Penis (tissue), 1 donor: ENCODE data around the gene FAM174C.

GRCh38 chr19:1257868-1258008 is 9.4 kb downstream of the MIDN start:
- PRO-cap: no peak

- PRO-cap: bidirectional peak, plus-strand start at chr19:1275542, minus-strand start at chr19:1275353
Observed at GRCh38 chr19:1274435-1275592, at the start of gene FAM174C. FAM174C (plus strand) TSS chr19:1275530.

- PRO-cap: no peak
Observed at GRCh38 chr19:1355491-1356464, 1.0 kb downstream of the PWWP3A start.

- PRO-cap: no peak
Observed at GRCh38 chr19:1428971-1429872, 9.0 kb upstream of the RPS15 start.

- PRO-cap: no peak
Observed at GRCh38 chr19:1432257-1432928, 5.8 kb upstream of the RPS15 start.

- PRO-cap: no peak
Observed at GRCh38 chr19:1437881-1438317, 297 bp upstream of the RPS15 start.

GRCh38 chr19:1441752-1442658 is 3.8 kb downstream of the RPS15 start:
- PRO-cap: no peak

- PRO-cap: no peak
Observed at GRCh38 chr19:1445566-1446698, 4.0 kb upstream of the APC2 start.

GRCh38 chr19:1507579-1508598 is 4.9 kb downstream of the ADAMTSL5 start:
- PRO-cap: unidirectional peak, plus-strand start at chr19:1508477

- PRO-cap: no peak
Observed at GRCh38 chr19:1509550-1510075, 3.2 kb downstream of the ADAMTSL5 start.

- PRO-cap: bidirectional peak, plus-strand start at chr19:1566783, minus-strand start at chr19:1566741
Observed at GRCh38 chr19:1566188-1566865, 1.8 kb downstream of the MEX3D start.

DNA sequence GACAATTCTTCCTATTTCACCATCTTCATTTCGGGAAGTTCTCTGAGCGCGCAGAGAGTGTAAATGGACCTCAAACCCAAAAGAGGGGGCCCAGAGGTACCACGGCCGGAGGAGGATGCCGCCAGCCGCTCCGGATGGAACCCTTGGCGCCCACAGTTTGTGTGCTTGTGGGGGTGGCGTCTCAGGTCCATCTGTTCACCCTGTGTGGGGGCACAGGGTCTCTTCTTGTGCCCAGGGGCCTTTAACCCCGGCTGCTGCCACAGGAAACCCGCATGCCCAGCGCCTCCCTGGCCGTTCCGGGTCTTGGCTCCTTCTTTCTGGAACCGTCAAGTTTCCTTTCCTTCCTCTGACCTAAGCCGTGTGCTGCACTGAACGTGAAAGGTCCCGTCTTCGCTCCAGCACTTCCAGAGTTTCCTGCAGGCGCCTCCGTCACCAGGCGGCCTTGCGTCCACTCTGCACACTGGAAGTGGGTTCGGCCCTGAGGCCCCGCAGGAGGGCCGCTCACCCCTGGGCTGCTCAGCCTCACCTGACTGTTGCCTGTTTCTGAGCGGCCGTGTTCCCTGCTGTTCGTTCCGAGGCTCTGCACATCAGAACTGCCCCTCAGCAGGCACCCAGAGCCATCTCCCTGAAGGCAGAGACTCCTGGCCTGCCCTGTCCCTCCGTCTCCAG is 12.1 kb upstream of the MEX3D start:
- PRO-cap: no peak

DNA sequence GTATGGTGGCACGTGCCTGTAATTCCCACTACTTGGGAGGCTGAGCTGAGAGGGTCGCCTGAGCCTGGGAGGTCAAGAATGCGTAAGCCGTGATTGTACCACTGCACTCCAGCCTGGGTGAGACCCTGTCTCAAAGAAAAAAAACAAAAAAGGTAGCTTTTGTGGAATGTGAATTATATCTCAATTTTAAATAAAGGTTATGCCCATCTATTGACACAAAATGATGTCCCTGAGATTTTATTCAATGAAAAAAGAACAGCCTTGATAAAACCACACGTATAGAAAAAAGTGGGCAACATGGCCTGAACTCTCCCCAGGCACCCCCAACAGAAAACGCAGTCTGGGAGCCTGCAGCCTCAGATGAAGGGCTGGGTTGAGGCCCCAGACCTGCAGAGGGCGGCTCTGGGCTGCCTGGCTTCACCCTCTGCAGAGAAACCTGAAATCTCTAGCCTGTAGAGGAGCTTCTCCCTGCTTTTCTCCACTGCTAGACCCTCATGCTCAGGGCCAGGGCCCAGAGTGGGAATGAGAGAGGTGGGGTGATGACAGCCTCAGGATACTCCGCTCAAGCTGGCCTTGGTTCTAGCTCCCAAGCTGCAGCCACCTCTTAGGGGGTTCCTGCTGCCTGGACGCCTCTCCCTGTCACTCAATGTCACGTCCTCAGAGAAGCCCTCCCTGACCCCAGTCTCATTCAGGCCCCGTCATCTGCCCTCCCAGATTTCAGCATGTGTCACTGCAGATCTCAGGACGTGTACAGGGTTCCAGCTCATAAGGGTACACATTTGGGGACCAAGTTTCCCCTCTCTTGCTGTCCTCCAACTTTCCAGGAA is 2.0 kb downstream of the MBD3 start:
- PRO-cap: no peak

DNA sequence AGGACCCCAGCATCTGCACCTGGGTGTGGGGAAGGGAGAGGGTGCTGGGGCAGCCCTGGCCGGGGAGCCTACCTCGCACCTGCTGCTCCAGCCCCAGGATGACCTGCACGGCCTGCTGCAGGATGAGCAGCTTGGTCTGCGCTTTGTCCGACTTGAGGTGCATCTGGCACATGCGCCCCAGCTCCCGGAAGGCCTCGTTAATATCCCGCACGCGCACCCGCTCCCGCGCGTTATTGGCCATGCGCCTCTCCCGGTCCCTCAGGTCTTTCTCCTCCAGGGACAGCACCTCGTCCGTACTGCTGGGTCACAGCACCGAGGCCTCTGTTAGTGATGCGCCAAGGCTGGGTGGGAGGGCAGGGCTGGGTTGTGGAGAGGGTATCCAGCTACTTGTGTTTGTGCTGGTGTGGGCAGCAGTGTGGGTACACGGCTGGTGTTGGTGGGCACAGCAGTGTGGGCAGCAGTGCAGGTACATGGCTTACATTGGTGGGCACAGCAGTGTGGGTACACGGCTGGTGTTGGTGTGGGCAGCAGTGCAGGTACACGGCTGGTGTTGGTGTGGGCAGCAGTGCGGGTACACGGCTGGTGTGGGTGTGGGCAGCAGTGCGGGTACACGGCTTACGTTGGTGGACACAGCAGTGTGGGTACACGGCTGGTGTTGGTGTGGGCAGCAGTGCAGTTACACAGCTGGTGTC is 7.0 kb upstream of the UQCR11 start:
- PRO-cap: no peak

DNA sequence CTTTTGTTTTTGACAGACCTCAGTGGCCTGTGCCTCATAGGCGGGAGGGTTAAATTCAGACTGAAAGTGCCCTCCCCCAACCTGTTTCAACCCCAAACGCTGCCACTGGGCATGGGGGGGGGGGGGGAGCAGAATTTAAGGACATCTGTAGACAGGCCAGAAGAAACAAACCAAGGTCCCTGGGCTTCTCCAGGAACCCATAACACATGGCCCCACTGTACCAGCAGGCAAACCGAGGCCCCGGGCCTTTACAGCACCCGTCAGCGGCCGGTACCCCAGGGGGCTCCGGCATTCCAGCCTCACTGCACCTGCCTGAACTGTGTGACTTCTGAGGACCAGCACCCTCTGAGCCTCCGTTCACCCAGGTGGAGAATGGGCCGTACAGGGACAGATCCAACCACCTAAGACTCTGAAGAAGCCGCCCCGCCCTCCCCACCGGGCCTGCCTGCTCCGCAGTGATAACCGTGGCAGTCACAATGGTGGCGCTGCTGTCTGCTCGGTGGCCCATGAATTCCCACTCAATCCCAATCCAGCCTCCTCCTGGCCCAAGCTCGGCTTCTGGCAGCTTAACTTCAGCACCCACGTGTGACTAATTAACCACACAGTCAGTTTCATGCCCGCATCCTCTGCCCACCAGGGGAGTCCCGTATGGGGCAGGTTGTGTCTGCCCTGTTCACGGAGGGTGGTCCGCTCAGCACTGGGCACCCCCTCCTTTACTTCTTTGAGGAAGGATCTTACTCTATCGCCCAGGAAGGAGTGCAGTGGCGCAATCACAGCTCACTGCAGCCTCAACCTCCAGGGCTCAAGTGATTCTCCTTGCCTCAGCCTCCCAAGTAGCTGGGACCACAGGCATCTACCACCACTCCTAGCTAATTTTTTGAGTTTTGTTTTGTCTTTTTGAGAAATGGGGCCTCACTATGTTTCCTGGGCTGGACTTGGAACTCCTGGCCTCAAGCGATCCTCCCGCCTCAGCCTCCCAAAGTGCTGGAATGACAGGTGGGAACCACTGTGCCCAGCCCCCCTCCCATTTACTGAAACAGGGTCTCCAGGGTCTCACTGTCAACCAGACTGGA is 3.4 kb downstream of the TCF3 start:
- PRO-cap: no peak

DNA sequence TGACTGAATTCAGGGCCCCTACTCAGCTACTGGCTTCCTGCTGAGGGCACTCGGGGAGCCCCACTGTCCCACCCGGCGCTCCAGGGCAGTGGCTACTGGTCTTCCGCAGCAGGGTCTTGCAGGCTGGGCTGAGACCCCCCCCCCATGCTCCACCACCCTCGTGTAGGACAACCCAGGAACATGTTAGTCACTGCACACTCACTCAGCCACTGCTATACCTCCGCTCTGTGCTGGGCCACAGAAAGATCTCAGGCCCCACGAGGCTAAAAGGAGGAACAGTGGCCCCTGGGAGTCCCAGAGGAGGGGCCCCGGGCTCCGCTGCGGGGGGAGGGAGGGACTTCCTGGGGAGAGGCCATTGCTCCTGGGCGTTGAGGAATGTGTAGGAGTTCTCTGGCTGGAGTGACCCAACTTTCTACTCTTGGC is 13.4 kb downstream of the ONECUT3 start:
- PRO-cap: no peak

DNA sequence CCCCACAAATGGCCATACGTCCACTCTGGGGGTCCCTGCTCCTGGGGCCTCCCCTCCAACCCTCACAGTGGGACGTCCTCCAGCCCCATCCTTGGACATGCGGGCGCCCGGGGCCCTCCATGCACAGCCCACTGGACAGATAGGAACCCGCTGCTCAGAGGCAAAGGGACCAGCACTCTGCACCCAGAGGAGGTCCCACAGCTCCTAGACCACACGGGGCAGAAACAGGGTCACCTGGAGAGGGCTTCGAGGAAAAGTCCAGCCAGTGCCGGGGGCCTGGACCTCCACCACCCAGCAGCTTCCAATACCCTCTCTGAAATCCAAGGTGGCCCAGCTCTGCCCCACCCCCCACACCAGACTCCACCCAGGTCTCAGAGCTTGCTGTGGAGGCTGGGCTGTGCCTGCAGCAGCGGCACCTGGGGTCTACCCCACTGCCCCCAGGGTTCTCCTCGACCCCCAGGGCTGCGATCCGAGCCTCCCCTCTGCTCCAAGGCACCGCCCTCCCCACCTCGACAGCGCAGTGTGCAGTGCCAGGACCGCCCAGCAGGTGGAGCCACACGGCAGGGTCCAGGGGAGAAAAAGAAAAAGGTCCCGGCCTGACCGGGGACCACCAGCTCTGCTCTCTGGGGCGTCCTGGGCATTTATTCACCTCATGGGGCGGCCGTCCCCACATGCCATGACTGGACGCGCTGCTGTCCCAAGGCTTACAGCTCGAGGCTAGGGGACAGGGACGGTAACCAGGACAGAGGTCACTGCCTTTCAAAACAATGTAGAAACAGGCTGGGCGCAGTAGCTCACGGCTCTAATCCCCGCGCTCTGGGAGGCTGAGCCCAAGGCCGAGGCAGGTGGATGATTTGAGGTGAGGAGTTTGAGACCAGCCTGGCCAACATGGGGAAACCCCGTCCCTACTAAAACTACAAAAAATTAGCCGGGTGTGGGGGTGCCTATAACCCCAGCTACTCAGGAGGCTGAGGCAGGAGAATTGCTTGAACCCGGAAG is 10.7 kb downstream of the REXO1 start:
- PRO-cap: no peak

GRCh38 chr19:1881058-1881787 is 4.1 kb downstream of the ABHD17A start:
- PRO-cap: no peak

- PRO-cap: no peak
Observed at GRCh38 chr19:1907283-1907733, 2.1 kb downstream of the ADAT3 start.

- PRO-cap: no peak
Observed at GRCh38 chr19:1911753-1912654, 6.8 kb downstream of the ADAT3 start.